Temporal lobe (tissue), 2 donors: ENCODE results near the gene TYMS.

DNA sequence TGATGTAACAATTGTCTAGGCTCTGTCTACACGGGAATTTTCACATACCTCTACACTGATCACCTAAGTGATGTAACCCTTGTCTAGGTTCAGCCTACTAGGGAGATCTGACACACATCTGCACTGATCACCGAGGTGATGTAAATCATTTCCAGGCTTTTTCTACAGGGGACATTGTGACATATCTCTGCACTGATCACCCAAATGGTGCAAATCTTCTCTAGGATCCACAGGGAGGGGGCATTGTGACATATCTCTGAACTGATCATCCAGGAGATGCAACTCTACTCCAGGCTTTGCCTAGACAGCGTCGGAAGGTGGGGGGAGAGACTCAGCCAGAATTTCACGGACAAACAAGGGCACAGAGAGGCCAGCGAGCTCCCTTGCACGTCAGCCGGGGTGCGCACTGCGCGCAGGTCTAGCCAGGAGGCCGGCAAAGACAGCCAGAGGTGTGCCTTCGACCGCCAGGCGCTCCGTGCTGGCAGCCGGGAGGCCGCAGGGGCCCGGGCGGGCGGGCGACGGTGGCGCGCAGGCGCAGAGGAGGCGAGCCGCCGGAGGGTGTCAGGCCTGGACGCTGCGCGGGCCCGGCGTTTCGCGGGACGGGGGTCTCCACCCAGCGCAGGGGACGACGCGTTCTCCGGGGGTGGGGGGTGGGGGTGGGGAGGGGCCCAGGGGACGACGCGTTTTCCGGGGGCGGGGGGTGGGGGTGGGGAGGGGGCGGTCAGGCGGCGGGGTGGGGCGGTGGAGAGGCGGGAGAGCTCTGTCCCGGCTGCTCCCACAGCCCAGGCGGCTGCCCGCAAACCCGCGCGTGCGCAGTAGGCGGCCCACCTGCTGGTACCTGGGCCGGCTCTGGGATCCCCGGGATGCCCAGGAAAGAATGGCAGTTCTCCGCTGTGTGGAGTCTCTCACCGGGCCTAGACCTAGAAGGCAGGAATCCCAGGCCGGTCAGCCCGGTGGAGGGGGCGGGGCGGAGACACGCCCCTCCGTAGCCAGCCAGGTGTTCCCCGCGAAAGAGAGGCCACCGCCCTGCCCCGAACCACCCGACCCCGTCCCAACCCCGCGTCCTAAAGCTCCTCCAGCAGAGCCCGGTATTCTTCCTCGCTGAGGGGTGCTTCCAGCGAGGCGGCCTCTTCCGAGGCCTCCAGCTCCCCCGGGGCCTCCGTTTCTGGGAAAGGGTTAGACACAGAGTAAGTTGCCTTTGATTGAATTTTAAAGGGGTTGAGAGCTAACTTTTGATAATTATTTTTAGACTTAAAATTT, 46.6 kb upstream of the USP14 start:
- RAMPAGE, long total RNA = no peak

DNA sequence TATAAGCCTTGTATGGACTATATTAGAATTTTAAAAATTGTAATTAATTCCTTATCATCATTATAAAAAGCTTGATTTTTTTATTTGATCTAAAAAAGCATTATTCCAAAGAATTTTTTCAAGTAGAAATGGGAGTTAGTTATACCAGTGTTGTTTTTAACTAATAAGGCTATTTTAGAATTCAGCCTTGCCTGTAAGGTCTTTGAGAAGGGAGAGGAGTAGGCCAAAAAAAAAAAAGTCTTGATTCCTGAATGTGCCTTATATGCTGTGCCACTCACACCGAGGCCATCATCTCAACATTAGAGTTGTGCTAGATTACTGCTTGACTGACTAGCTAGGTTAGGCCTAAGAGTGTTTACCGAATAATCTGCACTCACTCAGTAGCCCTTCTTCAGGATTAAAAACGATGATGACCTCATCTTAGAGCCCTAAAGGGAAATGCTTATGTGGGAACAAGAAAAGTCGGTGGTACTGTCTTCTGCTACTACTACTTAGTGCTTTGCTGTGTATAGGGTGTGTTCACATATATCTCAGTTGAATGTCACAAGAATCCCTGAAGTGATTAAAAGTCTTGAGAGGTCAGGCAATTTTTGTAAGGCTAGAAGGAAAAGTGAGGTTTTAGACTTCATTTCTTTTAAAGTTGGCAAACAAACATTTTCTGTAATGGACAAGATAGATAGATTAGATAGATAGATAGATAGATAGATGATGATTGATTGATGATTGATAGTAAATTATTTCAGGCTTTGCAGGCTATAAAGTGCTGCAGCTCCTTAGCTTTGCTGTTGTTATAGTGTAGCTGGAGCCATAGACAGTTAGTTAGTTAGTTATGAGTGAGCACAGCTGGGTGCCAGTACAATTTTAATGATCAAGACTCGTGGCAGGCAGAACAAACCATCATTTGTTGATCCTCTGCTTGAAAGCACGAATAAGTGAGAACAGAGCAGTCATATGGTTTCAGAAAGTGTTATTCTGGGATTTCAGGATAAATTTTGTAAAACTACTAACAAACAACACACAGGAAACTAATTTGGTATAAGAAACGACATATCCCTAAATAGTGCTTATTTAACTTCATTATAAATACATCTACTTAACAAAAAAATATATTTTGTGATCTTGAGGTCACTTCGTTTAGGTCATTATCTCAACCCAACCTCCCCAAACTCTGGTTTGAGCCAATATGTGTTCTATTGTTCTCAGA, 54.2 kb downstream of the THOC1 start:
- RAMPAGE, long total RNA = no peak

DNA sequence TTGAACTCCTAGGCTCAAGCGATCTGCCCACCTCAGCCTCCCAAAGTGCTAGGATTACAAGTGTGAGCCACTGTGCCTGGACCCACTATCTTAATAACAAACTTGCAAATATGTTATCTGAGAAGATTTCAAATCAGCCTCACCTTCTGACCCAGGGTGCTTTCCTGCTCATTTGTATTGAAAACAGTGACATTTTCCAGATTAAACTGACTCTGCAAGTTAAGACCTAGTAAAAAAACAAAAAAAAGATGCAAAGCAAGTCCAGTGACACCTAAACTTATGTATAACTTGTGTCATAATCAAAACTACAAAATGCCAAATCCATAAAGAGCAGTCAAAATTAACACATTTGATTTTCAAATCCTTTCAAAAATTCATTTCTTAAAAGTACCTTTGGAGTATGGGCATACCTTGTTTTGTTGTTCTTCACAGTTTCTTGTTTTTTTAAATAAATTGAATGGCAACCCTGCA, 13.7 kb downstream of the THOC1 start:
- RAMPAGE, long total RNA = no peak

- RAMPAGE, long total RNA = no peak
These were observed 65.2 kb upstream of the THOC1 start for GRCh38 chr18:332884-333617.

DNA sequence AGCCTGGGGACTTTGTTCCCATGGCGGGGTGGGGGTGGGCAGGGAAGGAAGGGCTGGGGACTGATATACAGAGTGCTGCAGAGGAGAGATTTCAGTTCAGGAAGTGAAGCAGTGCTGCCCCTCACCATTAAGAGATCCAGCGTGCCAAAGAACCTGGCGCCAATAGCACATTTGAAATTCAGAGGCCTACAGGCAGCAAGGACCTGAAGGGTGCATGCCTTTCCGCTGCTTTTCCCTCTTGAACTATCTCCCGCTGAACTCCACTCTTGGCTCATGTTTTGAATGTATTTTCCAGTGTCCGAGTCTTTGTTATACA, 94.7 kb upstream of the THOC1 start:
- RAMPAGE, long total RNA = no peak

DNA sequence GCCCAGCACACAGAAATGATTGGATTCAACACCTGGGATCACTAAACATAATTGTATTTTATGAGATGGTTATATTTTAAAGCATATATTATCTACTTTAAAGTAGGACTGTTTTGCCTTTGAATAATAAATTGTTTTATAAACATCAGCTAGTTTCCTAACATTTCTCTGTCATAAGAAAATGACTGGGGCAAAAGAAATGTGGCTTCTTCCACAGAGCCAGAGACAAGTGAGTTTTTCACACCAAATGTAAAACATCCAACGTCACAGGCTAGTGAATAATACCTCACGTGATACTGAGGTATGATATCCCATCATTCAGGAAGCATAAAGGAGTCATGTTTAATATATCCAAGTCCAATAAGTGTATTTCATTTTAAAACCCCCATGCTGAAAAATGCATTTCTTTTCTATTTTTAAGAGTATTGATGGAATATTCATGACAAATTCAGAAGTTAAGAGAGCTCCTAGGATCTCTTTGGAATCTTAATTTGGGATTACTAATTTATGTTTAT, 5.9 kb downstream of the COLEC12 start:
- RAMPAGE, long total RNA = no peak

- RAMPAGE, long total RNA = no peak
These were observed at the start of gene TYMS for GRCh38 chr18:657444-658493. TYMS (plus strand) TSS chr18:657653.

- RAMPAGE, long total RNA = no peak
These were observed 14.0 kb downstream of the YES1 start for GRCh38 chr18:797956-798523.

DNA sequence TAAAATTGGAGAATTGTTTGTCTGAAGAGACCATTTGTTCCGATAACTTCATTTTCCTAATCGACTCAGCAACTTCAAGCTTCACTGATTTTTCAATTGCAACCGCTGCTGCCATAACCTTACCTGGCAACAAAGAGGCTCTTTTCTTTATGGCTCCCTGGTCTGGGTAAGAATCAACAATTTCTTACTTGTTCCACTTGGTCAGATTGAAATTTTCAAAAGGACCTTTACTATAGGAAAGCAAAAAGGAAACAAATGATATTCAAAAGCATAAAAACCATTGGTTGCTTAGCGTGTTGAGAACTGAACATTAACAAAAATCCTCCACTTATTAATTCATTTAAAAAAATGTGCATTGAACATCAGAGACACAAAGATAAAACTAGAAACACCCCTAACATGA, 24.2 kb downstream of the ADCYAP1 start:
- RAMPAGE, long total RNA = no peak

- RAMPAGE, long total RNA = no peak
These were observed 15.5 kb downstream of the METTL4 start for GRCh38 chr18:2555813-2556147.

DNA sequence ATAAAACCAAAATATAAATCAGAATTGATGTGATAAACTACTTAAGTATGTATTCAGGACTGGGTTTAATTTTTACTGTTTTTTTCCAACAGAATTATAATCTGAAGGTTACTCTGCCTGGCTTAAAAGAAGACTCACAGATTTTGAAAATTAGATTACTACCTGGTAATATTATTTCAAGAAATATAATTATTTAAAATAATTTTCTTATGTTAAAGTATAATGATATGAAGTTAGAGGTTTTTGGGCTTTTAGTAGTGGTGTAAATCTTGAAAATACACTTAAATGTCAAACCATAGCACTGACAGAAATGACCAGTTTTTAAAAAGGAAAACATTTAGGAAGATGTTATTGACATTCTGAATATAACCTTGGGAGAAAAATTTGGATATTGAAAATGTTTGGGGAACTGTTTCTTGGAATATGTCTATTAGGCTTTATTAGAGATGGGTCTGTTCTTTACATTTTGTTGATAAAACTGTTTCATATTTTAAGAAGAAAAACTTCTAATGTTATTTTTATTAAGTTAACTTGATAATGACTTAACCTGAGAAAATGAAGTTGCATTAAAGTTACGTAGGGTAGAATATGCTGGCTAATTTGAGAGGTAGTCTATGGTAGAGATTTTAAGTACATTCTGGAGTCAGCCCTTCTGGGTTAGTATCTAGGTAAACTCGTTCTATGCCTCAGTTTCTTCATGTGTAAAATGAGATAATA, 71.0 kb downstream of the SMCHD1 start:
- RAMPAGE, long total RNA = no peak

GRCh38 chr18:2778998-2779952, 67.5 kb upstream of the EMILIN2 start:
- RAMPAGE, long total RNA = no peak

DNA sequence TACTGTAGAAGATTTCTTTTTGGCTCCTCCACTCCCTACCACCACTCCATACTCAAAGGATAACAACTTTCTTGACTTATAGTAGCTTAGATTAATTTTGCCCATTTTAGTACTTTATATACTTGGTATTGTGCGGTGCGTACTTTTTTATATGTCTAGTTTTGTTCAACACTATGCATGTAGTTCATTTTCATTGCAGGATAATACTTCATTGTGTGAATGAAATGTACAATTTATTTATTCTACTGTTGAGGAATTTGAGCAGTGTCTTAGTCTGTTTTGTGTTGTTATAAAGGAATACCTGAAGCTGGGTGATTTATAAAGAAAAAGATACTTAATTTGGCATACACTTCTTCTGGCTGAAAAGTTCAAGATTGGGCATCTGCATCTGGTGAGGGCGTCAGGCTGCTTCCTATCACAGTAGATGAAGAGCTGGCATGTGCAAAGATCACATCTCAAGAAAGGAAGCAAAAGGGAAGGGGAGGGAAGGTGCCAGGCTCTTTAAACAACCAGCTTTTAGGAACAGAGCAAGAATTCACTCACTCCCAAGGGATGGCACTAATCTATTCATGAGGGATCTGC, 60.0 kb upstream of the EMILIN2 start:
- RAMPAGE, long total RNA = no peak

- RAMPAGE, long total RNA = no peak
These were observed 44.3 kb upstream of the EMILIN2 start for GRCh38 chr18:2802417-2802974.

GRCh38 chr18:2853940-2854666, 7.3 kb downstream of the EMILIN2 start:
- RAMPAGE, long total RNA = no peak

DNA sequence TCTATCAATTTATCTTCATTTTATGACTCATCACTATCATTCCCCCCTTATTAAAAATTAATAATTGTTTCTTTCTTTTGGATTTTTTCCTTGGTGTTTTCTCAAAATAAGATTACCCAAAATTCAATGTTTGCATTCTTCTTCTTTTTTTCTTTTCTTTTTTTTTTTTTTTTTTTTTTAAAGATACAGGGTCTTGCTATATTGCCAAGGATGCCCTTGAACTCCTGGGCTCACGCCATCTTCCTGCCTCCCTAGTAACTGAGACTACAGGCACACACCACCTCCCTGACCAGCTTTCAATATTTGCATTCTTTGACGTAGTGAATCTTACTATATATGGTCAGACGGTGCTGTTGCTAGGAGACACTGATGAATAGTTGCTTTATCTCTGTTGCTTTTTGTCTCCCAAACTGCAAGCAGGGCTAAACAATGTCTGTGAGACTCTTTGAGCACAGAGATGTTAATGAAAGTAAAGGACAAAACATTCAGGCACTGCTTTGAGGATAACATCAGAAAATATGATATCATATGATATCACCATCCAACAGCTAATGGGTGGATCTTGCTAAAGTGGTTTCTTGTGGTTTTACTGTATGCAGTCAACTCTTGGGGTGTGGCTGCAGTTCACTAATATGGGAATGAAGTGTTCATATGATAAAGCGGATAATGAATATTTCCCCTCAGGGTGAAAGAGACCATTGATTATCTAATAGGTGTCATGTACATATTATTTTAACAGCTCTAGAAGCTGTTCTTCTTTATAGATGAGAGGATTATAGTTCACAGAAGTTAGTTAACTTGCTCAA, 42.9 kb downstream of the EMILIN2 start:
- RAMPAGE, long total RNA = no peak

DNA sequence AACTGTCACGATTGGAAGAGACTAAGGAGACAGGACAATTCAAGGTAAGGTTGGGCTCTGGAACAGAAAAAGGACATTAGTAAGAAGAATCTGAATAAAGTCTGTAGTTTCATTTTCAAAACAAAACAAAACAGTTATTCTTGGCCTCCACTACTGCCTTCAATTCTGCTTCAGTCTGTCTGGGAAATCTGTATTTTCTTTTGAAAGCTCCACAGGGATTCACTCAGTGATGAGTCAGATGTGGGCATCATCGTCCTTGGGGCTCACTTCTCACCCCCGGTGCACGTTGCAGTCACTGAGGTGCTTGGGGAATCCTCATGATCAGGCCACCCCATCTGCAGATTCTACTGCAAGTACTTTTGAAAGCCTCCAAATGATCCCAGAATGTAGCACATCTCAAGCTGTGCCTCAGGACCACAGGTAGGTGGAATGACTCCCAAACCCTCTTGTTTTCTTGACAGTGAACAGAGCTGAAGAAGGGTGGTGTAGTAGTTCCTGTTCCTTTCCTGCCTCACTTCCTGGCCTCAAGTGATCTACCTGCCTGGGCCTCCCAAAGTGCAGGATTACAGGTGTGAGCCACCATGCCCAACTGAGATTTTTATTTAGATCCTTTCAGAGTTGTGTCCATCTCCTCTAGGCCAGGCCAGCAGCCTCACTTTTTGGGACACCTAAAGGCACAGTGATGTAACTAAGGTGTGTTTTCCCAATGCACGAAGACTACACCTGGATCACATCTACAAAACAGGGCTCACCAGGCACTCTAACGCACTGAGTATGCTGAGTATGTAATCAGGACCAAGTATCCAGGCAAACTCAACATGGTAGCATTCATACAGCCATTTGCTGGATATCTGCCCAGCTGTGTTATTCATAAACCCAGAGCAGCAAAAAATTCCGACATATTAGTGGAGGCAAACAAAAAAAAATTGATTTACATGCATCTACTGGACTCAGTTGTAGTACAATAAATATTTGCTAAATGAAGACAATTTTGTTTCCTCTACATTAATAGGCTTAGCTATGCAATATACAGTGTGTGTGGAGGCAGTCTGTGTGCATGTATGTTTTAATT, 34.1 kb downstream of the LPIN2 start:
- RAMPAGE, long total RNA = no peak

DNA sequence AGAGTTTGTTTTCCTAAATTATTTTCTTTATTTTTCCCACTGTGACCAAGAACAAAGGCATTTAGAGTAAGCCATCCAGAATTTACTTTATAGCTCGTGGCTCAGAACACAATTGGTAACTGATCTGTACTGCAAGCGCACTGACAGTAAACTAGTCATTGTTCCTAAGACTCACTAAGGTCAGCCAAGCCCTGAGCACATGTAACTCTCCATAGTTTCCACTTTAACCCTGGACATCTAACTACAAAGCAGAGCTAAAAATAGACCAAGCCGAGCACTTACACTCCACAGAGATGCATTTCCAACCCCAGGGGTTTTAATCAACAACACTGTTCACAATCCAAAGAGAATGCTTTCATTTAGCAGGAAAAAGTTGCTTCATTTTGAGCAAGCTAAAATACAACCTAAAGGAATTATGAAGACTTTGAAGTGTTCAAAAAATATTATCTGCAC, 8.1 kb downstream of the MYOM1 start:
- RAMPAGE, long total RNA = no peak

DNA sequence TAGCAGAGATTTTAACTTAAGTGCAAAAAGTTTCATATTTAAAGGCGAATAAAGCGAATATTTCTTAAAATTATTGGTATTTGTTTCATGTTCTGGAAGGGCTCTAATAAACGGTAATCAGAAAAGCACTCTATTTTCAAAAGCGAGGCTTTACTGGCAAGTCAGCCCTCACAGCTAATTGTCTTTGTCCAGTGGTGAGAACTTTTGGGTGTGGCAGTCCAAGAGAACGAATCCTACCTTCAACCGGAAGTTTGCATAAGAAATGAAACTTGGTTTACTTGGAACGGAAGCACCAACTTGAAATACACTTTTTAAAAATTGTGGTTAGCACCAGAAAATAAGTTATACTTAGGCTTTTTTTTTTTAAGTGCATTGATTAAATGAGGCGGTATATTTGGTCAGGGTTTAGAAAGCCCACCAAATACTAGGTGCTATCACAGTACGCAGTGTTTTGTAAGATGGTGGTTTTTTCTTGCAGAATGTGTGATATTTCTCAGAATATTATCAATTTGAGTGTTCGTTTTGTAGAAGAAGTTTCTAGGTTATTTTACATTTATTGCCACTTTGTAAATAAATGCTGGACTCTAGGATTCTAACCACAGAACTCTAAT, 1.1 kb downstream of the MYL12A start:
- RAMPAGE, long total RNA = no peak

GRCh38 chr18:3256511-3257111, 5.3 kb upstream of the MYL12B start:
- RAMPAGE, long total RNA = no peak